ENCODE results near the genes TUBB8B, CLUL1 and YES1.

GRCh38 chr18:49331-50054, at the start of gene TUBB8B:
Gene TUBB8B, minus strand, starts transcription at chr18:49615.
- RRBS, result 83% methylated on average over 2 of the region's 36 CpGs

DNA sequence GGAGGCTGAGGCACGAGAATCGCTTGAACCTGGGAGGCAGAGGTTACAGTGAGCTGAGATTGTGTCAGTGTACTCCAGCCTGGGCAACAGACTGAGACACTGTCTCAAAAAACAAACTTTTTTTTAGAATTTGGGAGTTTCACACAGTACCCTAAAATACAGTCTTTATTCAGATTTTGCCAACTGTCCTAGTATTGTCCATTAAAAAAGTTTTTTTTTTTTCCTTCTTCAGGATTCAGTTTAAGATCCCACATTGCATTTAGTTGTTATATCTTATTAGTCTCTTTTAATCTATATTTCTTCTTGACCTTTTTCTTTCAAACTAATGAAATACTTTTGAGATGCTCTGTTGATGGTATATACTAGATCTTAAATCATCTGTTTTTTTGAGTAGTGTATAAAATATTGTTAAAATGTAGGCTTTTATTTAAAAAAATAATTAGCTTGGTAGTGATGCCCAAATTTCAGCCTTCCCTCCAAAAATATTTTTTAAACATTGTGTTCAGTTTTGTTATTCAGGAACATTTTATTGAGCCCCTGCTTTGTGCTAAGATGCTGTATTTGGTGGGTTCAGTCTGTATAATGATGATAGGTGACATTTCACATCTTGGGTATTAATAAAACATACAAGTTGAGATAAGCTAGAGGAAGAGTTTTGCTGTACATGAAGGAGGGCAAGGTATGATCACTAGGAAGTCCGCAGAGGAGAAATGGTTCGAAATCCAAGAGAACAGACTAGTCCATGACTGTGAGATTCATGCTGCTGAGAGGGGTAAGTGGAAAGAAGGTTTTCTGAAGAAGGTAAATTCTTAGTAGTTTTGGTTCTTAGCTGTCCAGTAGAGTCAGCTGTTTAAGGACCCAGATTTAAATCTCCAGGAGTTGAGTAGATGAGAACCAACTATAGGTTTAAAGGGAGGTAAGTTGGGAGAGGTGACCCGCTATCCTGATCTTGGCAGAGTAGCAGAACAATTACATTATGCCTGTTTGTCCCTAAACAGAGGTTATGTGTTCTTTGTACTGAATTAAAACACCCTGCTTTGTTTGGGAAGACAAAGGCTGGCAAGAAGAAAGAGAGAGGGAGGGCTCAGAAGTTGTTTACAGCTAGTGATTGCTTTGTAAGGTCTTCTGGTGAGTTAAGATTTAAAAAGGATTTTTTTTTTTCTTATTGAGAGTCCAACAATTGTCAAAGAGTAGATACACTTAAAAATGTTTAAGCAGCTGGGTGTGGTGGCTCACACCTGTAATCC, 36.9 kb downstream of the USP14 start:
- RRBS, result no CpG with 5 or more reads among the region's 5 CpGs

DNA sequence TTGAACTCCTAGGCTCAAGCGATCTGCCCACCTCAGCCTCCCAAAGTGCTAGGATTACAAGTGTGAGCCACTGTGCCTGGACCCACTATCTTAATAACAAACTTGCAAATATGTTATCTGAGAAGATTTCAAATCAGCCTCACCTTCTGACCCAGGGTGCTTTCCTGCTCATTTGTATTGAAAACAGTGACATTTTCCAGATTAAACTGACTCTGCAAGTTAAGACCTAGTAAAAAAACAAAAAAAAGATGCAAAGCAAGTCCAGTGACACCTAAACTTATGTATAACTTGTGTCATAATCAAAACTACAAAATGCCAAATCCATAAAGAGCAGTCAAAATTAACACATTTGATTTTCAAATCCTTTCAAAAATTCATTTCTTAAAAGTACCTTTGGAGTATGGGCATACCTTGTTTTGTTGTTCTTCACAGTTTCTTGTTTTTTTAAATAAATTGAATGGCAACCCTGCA, 13.7 kb downstream of the THOC1 start:
- RRBS, result no CpG with 5 or more reads among the region's 1 CpG

DNA sequence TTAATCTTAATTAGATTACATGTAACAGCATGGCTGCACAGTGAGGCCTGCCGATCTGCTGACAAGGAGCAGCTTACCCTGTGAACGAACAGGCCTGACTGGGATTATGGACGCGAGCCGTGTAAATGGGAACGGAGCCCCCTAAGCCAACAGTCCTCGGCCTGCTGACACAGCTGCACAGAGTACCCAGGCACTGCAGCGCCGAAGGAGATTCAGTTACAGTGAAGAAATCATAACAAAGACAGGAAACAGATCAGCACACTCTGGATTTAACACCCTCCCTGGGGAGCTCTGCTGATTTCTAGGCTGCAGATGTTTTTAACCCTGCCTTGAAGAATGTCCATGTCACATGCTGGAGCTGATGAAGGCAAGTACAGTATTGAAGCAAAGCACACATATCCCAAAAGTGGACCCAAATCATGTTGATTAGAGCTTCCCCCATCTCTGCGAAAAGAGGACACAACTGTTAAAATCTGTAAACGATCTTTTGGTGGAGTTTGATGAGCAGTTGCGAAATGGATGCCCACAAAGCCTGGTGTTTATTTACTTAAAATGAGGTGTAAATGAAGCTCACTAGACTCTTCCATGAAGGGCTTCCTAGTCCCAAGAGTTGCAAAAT, 43.3 kb downstream of the COLEC12 start:
- RRBS, result no CpG with 5 or more reads among the region's 12 CpGs

DNA sequence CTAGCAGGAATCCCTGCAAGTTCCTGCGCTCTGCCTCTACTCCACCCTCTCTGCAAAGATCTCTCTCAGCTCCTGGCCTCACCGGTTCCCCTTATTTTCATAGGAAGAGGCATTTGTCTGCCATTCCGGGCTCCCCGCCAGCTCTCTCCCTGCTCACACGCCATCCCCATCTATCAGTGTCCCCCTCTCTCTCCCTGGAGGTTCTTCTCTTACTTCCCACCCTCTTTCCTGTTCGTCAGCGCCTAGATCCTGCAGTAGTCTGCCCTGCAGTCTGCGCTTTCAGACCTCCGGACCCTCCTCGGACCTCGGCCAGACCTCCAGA, 13.7 kb upstream of the COLEC12 start:
- RRBS, result 78% methylated on average over 1 of the region's 11 CpGs

- RRBS, result 11% methylated on average over 22 of the region's 61 CpGs
These were observed at the start of gene CLUL1 for GRCh38 chr18:596667-597565. Gene CLUL1, plus strand, starts transcription at chr18:596988.

DNA sequence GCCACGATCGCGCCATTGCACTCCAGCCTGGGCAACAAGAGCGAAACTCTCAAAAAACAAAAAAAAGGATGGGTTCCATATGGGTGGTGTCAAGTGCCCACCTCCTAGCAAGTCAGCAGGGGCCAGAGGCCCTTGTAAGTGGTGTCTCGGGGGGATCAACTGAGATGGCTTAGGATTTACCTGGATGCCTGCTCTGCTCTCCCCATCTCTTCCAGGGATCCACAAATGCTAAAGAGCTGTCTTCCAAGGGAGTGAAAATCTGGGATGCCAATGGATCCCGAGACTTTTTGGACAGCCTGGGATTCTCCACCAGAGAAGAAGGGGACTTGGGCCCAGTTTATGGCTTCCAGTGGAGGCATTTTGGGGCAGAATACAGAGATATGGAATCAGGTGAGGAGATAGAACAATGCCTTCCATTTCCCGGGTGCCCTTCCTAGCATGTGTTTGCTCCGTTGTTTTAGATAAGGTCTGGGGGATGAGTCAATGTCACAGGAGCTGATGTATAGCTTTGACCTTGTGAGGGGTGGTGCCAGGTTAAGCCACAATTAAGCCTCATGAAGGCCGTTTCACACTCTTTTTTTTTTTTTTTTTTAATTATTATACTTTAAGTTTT, 4.6 kb downstream of the TYMS start:
- RRBS, result no CpG with 5 or more reads among the region's 9 CpGs

DNA sequence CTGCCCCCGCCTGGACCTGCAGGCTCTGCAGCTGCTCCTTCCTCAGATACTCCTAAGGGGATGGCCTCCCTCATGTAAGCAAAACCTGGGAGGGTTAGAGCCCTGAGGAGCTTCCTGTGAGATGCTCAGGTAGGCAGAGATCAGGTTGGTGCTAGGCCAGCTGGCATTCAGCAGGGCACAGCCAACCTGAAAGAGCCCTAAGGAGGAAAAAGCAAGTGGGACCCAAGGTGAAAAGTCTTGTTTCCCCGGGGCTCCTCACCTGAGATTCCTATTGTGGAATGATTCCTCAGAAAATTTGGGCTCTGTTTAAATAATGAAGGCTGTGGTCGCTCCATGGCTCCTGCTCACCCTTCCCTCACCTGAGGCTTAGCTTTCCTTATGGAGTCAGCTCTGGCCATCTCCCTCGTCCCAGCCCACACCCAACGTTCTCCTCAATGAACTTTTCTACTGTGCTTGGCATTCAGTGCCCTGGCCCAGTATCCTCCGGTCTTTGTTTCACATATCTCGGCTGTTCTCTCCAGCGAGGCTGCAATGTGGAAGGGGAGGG, 23.9 kb downstream of the TYMS start:
- RRBS, result no CpG with 5 or more reads among the region's 8 CpGs

DNA sequence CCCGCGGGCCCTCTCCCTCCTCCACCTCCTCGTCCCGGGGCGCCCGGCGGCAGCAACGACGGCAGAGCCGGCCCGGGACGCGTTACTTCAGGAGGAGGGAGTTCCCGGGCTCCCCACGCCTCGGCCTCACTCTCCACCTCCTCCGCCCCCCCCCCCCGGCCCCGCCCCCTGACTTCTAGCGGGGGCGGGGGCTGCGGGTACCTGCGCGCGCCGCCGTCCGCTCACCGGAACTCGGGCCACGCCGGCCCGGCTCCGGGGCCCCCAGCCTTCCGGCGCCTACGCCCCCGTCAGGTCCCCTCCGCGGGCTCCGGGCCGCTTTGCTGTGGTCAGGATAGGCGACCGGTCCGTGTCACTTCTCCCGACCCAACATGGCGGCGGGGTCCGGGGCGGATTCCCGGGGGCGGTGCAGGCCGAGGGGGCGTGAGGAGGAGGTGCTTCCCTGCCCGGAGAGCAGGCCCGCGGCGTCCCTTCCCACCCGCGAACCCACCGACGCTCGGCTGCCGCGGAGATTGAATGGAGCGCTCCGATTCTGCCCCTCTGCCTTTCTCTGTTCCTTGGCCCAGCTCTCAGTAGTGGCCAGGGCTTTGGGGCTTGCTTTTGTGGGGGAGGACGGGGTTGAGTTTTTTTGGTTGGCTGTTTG, at the start of gene YES1:
YES1 (minus strand) TSS at position 60 of the 640 bp plus-strand sequence.
- RRBS, result 2% methylated on average over 37 of the region's 68 CpGs

DNA sequence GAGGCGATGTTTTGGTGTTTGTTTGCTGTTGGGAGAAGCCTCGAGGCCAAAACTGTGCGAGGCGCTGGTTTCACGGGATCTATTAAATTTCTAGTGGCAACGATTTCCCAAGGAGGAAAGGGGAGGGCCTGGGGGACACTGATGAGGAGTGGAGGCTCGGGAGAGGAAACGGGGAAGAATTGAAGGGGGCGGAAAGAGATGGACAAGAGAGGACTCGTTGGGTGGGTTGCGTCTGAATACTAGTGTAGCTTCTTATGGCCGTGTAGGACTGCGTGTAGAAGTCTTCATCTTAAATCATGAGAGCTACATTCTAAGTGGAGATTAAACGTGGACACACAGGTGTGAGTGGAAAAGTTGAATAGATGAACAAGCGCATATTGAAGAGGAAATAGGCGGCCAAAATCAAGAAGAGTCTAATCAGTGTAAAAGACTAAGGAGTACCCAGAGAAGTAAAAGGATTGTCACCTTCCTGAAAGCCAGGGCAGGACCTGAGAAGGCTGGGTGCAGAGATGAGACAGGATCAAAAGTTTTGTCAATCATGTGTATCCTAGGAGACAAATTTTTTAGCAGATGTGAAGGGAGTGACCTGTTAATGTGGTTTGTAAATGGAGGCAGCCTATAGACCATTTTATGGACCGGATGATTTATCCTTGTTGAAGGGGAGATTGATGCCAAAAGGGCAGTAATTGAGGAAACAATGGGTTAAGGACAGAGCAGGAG, 578 bp downstream of the NDC80 start:
- RRBS, result no CpG with 5 or more reads among the region's 17 CpGs

DNA sequence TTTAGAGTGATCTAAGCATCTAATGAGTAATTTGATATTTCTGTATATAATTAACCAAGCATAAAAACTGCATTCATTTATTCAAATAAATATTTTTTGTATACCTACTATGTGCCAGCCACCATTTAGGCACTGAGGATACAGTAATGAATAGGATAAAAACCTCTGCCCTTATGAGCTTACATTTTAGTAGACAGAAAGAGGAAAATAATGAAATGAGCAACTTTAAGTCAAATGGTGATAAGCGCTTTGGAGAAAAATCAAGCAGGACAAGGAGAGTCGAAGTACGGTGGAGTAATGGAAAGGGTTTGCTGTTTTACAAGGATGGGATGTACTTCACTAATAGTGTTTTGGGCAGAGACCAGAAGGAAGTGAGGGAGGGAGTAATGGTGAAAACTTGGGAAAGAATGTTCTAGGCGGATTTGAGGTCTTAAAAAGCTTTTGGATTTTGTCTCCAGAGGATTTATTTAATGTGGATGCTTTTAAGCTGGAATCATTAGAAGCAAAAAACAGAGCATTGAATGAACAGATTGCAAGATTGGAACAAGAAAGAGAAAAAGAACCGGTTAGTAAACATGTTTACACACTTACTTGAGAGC, 17.5 kb downstream of the NDC80 start:
- RRBS, result no CpG with 5 or more reads among the region's 5 CpGs

DNA sequence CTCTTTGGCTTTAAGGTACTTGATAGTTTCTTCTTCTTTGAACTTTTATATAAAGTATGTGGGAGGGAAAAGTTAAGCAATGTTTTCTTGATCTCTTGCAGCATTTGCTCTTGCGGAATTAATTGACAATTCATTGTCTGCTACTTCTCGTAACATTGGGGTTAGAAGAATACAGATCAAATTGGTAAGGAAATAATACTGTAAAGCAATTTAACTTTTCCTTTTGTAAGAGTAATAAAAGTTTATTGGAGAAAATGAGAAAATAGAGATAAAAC, 17.6 kb downstream of the SMCHD1 start:
- RRBS, result no CpG with 5 or more reads among the region's 2 CpGs

DNA sequence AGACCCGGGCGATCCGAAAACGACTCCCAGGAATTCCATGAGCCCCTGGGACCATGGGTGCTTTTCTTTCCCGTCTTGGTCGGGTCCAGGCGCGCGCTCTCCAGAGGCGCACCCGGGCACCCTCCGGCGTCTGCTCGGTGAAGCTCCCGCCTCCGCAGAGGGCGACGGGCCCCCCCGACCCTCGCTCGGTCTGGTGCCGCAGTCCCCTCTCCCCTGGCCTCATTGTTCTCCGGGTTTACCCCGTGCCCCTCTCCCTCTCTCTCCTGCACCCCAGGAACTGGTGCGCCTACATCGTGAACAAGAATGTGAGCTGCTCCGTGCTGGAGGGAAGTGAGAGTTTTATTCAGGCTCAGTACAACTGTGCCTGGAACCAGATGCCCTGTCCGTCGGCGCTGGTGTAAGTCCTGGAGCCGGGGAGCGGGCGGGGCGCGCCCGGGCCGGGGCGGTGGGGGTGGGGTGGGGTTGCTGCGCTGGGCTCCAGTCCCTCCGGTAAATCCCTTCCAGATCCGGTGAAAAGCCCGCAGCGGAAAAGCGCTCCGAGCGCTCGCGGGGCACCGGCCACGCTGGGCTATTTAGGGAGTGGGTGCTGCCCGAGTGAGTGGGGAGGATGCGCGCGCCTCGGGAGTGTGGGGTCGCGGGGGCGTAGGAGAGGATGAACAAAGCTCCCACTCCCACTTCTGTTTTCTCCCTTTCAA, 876 bp downstream of the EMILIN2 start:
- RRBS, result 2% methylated on average over 30 of the region's 58 CpGs

- RRBS, result no CpG with 5 or more reads among the region's 9 CpGs
These were observed 23.7 kb downstream of the EMILIN2 start for GRCh38 chr18:2870270-2871063.

GRCh38 chr18:2919402-2919977, 72.7 kb downstream of the EMILIN2 start:
- RRBS, result no CpG with 5 or more reads among the region's 10 CpGs

- RRBS, result no CpG with 5 or more reads among the region's 10 CpGs
These were observed 67.2 kb downstream of the LPIN2 start for GRCh38 chr18:2945432-2946375.

- RRBS, result no CpG with 5 or more reads among the region's 6 CpGs
These were observed 31.6 kb downstream of the LPIN2 start for GRCh38 chr18:2981082-2981946.

DNA sequence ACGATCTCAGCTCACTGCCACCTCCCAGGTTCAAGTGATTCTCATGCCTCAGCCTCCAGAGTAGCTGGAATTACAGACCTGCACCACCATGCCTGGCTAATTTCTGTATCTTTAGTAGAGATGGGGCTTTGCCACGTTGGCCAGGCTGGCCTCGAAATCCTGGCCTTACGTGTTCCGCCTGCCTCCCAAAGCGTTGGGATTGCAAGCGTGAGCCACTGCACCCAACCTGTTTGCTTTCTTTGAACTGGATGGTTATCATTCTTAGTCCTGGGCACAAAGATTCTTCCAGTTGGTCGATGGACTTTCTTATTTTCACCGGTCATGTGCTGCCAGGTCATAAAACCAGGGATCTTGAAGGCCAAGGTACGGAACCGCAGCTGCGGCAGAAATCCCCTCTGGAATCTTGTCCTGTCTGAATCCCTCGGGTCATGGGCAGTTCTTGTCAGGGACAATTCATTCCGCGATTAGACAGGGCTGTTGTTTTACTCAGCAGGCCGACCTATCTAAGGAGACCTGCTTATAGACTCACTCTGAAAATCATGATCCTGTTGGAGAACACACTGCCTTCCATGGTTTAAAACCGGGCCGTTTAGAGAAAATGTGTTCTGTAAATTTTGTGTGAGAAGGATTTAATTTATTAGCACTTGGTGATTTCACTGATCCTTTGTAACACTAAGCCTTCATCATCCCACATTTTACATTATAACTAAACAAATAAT, 13.8 kb upstream of the LPIN2 start:
- RRBS, result no CpG with 5 or more reads among the region's 18 CpGs

GRCh38 chr18:3061569-3062473, 48.9 kb upstream of the LPIN2 start:
- RRBS, result 69% methylated on average over 7 of the region's 12 CpGs

- RRBS, result no CpG with 5 or more reads among the region's 8 CpGs
These were observed 90.5 kb downstream of the MYOM1 start for GRCh38 chr18:3129322-3129593.

Measured in brain (tissue), 1 donor.